Measurements from ENCODE around the genes ADD3 and ACSL5.

DNA sequence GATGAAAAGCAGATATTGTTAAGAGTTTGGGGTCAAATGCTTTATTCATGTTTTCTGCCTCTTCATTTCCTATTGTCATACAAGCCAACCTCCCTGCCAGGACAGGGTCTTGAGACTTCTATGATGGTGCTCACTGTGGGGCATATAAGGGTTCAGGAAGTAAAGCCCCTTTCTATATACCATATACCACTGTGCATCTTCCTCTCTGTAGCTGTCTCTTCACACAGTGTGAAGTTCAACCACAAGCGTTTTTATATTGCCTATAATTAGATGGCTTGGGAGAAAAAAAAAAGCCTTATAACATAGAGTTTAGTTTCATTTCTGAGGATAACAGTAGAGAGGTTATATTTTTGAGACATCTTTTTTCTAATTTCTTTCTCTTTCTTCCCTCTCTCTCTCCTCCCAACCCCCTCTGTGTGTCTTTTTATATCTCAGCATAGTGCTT, 389.9 kb upstream of the SORCS1 start:
- PRO-cap: no peak
- RAMPAGE, long total RNA, 5 experiments: no peak in any of the 5 experiments
- RRBS: no CpG with 5 or more reads among the region's 1 CpG

DNA sequence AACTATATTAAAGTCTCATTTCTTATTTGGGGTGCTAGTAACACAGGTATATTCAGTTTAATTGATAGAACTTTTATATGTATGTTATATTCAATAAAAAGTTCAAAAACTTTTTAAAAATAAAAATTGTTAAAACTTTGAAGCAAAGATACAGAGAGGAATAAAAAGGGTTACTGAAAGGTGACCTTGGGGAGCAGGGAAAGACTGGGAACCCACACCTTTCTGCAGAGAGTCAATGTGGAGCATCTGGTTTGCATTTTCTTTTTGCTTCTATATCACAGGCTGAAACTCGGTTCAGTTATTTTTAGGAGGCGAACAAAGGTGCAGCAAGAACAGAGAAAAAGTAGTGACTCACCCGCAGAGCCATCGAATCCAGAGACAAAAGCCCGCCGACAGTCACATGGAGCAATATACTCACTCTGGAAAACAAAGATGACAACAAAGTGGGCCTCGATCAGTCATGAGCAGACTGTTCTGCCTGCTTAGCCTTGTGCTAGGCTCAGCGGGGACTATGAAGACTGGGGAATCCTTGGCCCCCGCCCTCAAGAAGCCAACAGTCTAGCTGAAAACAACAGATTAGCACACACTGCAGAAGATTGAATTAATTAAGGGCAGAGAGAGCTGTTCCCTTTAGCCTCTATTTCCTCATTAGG, 30.5 kb downstream of the XPNPEP1 start:
- PRO-cap: no peak
- RAMPAGE, long total RNA, 5 experiments: start-site peak on the minus strand in 1 of 5 experiments, centred at position 555 of the sequence, 33 reads per replicate
- RRBS: no CpG with 5 or more reads among the region's 9 CpGs

DNA sequence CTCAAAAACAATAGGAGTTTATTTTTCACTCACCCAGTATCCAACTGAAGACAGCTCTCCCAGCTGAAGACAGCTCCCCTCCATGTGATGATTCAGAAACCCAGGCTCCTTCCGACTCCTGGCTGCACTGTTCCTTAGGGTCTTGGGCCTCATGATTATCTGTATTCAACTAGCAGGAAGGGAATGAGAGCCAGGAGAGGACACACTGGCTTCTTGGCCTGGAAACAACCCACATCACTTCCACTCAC, 30.3 kb upstream of the XPNPEP1 start:
- PRO-cap: no peak
- RAMPAGE, long total RNA, 5 experiments: no peak in any of the 5 experiments
- RRBS: no CpG with 5 or more reads among the region's 1 CpG

GRCh38 chr10:109967047-109968163, 40.4 kb upstream of the ADD3 start:
- PRO-cap: no peak
- RAMPAGE, long total RNA, 5 experiments: no peak in any of the 5 experiments
- RRBS: no CpG with 5 or more reads among the region's 10 CpGs

DNA sequence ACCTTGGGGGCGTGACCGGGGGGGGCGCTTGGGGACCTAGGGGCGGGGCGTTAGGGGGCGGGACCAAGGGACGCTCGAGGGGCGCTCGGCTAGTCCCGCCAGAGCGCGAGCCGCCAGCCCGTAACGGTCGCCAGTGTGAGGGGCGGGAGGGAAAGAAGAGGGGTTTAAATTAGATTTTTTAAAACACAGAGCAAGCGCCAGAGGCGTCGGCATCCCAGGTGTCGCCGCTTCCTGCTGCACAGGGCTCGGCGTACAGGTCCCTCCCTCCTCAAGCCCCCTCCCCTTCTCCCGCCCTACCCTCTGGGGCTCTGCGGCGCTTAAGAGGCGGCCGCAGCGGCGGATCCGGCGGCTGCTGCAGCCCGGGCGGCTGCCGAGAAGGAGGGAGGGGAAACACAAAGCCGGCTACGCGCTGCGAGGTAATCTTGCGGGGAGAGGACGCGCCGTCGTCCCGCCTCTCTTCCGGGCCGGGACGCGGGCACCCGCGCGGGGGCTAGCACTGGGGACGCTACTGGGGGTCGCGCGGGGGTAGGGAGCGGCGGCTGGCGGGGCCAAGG, at the start of gene ADD3:
TSS of gene ADD3 (plus strand) at position 101 of the 554 bp plus-strand sequence.
- PRO-cap: bidirectional peak, plus-strand start at position 101 of the sequence, minus-strand start outside the sequence; bidirectional peak, plus-strand start at position 348 of the sequence, minus-strand start at position 233 of the sequence
- RAMPAGE, long total RNA, 5 experiments: start-site peak on the plus strand in 5 of 5 experiments, centred at positions 103 to 356 of the sequence, 83 to 1,278 reads per replicate
- RRBS: 2% methylated on average over 19 of the region's 61 CpGs

DNA sequence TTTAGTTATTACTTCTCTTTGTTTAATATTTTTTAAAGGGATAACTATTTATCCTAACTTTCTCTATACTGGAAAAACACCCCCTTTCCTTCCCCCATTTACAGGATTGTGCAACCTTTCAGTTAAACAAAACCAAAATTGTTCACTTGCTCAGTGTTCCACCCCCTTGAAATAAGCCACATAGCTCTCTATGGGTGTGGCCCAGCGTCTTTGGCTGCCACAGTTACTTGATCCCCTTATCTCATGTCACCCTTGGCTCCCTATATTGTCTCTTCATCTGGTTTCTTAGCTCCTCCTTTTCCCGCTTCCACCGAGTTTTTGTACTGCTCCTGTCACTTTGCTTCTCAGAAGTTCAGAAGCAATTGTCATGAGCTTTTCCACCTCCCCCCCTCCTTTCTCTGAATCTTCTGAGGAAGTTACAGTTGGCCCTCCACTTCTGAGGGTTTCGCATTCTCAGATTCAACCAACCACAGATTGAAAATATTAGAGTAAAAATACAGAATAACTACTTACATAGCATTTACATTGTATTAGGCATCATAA, 60.2 kb downstream of the ADD3 start:
- PRO-cap: no peak
- RAMPAGE, long total RNA, 5 experiments: no peak in any of the 5 experiments
- RRBS: no CpG with 5 or more reads among the region's 4 CpGs

DNA sequence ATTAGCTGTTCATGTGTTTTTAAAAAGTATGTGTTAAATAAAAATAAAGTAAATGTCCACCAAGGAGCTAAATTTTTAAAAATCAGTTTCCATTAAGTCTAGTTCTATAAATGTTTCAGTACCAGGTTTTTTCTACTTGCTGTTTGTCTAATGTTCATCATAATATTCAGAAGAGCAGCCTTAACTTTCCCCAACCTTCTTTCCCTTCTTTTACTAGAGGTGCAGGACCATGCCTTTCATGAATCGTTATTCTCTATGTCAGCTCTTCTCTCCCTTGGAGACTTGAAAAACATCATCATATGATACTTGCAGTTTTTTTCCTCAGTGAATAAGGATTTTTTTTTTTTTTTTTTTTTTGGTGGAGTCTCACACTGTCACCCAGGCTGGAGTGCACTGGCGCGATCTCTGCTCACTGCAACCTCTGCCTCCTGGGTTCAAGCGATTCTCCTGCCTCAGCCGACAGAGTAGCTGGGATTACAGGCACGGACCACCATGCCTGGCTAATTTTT, 30.1 kb downstream of the SMNDC1 start:
- PRO-cap: no peak
- RAMPAGE, long total RNA, 5 experiments: no peak in any of the 5 experiments
- RRBS: no CpG with 5 or more reads among the region's 6 CpGs

DNA sequence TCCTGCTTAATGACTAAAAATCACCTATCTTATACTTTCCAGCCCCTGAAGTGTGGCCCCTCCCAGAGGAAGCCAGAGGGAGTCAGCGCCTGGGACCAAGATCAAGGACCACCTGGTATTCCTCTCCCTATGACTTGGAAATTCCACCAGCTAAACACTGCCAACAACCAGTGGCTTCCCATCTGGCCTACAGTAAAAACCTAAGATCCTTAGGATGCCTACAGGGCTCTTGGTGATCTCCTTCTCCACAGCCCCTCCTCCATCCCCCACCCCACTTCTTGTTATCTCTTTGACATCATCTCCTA, 16.5 kb upstream of the DUSP5 start:
- PRO-cap: unidirectional peak, minus-strand start at position 87 of the sequence
- RAMPAGE, long total RNA, 5 experiments: no peak in any of the 5 experiments
- RRBS: no CpG with 5 or more reads among the region's 1 CpG

DNA sequence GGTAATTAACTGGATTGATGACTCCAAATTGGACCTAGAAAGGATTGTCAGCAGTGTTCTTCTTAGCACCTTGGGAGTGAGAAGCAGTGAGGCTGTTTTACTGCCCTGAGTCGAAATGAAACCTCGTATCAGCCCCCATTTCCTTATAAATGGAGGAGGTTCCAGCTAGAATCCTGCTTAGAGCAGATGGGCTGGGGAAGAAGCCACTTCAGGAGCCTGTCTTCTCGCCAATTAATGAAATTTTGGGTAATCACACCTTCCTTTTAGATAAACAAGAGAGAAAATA, 4.3 kb downstream of the DUSP5 start:
- PRO-cap: unidirectional peak, minus-strand start at position 117 of the sequence
- RAMPAGE, long total RNA, 5 experiments: no peak in any of the 5 experiments
- RRBS: no CpG with 5 or more reads among the region's 3 CpGs

DNA sequence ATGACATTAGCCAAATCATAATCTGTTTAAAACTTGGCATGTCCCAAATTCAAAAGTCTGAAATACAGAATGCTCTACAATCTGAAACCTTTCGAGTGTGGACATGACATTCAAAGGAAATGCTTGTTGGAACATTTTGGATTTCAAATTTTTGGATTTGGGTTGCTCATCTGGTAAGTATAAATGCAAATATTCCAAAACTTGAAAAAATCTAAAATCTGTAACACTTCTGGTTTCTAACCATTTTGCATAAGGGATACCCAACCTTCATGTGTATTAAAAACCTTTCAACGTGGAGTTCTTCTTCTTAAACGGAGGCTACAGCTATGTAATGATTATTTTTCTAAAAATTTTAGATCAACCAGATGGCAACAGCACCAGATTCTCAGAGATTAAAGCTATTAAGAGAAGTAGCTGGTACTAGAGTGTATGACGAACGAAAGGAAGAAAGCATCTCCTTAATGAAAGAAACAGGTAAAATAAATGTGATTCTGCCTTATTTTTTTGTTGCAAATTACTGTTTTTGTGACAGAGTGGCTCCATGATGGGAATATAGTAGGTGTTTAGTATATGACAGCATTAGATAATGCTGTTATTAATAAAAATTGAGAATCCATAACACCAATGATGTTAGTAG, 13.2 kb downstream of the SMC3 start:
- PRO-cap: no peak
- RAMPAGE, long total RNA, 5 experiments: no peak in any of the 5 experiments
- RRBS: no CpG with 5 or more reads among the region's 5 CpGs

- PRO-cap: no peak
- RAMPAGE, long total RNA, 5 experiments: no peak in any of the 5 experiments
- RRBS: no CpG with 5 or more reads among the region's 8 CpGs
These were observed 7.3 kb upstream of the RBM20 start for GRCh38 chr10:110636605-110637557.

DNA sequence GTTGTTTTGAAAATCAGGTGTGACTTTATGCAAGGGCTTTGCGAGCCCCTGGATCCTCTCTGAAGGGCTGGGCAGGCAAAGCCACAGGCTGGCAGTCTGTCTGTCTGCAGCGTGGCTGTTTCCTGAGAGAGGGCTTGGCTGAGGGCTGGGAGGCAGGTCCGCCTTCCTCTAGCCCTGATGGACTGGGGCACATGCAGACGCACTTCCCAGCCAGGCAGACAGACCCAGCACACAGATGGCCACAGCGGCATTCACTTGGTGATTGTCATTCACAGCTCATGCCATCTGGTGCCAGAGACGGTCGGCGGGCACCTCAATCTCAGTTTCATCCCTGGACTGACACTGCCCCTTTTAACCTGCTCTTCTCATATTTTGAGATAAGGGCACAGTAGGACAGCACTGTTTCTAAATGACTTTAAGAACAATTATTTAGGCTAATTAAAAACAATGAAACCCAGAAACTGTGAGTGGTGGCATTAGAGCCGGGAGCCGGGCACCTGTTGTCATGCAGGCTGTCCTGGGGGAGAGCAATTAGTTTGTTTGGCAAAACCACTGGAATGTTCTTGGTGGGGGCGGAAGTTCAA, 35.6 kb downstream of the RBM20 start:
- PRO-cap: no peak
- RAMPAGE, long total RNA, 5 experiments: no peak in any of the 5 experiments
- RRBS: no CpG with 5 or more reads among the region's 11 CpGs

DNA sequence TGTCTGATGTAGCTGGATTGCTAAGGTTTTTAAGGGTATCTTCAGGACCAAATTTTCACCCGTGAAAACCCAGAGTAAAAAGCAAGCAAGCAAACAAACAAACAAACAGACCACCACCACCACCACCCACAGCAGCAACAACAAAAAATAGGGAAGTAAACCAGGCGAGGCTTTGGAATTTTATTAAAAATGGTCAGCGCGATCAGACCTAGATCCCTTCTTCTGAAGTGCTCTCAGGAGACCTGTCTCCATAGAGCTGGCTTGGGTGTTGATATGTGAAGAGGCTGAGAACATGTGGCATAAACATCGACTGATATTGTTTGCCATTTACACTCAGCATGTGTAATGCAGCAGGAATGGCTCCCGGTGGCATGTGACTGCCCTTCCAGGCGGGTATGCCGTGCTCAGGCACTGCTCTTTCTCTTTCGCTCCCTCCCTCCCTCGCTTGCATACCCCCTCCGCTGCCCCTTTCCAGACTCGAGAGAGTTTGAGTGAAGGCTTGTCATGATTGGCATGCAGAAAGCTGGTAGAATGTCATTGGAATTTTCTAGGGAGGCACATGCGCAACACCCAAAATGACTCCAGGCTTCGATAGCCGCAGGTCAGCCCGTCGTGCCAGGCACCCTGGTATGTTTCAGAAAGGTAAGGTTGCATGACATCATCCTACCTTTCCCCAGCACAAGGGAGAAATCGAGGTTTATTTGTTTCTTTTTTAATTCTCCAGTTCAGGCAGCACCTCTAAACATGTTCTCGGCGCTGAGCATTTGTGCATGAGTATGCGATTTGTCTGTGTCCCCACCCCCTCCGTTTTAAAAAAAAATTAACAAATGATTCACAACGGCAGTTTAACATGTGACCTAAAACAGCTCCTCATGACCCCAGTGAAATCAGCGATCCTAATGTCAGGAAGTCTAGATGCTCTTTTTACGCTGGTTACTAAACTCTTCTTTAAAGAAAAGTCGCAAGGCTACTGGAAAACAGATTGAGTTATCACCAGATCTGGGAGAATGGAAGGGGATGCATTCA, 107.2 kb upstream of the PDCD4 start:
- PRO-cap: no peak
- RAMPAGE, long total RNA, 5 experiments: no peak in any of the 5 experiments
- RRBS: no CpG with 5 or more reads among the region's 26 CpGs

- PRO-cap: bidirectional peak, plus-strand start at chr10:110802933, minus-strand start at chr10:110802740
- RAMPAGE, long total RNA, 5 experiments: no peak in any of the 5 experiments
- RRBS: no CpG with 5 or more reads among the region's 6 CpGs
These were observed 69.1 kb upstream of the PDCD4 start for GRCh38 chr10:110802591-110803154.

- PRO-cap: no peak
- RAMPAGE, long total RNA, 5 experiments: no peak in any of the 5 experiments
- RRBS: no CpG with 5 or more reads among the region's 8 CpGs
These were observed 47.7 kb upstream of the PDCD4 start for GRCh38 chr10:110823878-110824563.

DNA sequence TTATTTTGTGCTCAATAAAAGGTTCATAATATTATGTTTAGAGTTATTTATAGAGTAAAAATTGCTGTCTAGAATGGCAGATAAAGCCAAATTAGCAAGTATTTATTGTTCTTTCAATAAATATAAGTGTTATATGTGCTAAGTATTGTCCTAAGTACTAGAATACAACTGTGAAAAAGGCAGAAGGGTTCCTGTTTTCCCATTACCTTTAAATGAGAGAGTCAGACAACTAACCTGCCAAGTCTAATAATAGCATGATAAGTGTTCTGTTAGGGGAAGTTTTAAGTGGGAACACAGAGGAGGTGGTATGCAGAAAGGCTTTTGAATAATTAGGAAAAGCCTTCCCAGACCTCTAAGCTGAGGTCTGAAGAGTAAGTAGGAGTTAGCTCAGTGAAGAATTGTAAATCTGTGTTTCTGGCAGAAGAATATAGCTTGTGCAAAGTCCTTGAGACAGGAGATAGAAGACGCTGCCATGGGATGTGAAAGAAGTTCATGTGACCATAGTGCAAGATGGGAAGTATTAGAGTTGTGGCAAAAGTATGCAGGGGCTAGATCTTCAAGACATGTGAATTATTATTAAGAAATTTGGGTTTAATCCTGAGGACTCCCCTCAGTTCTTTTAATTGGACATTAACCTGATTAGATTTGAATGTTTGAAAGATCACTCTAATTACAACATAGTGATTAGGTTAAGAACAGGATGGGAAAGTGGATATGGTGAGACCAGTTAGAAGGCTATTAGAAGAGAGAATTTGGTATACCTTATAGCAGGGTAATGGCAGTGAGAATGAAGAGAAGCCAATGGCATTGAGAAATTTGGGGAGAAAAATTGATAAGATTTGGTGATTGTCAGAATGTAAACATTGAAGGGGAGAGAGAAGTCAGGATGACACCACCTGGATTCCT, 12.6 kb downstream of the SHOC2 start:
- PRO-cap: no peak
- RAMPAGE, long total RNA, 5 experiments: start-site peak on the plus strand in 2 of 5 experiments, centred at positions 205 to 676 of the sequence, 5 to 9 reads per replicate
- RRBS: no CpG with 5 or more reads among the region's 1 CpG

DNA sequence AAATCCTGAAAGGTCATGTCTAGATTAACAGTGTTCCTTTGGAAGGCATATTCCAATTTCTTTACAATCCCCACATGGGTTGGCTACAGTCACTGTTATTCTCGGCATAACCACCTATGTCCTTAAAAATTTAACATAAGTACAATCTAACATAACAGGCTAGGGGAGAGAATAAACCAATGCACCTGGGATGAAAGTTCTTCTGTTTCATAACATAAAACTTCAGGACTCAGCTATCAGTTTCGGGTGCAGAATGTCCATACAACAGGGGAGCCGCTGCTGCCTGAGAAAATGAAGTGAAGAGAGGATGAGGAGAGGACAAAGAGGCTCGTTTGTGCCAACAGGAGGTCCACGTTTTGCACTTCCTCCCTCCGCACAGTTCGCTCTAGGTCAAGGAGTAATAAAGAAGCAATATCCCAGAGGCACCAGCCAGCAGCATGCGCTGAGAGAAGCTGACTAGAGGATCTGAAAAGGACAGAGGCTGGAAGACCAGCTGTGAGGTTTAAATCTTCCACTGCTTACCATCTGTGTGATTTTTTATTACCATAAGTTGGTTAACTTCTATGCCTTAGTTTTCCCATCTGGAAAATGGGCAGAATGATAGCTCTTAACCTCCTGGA, 846 bp downstream of the GPAM start:
- PRO-cap: no peak
- RAMPAGE, long total RNA, 5 experiments: no peak in any of the 5 experiments
- RRBS: no CpG with 5 or more reads among the region's 8 CpGs

DNA sequence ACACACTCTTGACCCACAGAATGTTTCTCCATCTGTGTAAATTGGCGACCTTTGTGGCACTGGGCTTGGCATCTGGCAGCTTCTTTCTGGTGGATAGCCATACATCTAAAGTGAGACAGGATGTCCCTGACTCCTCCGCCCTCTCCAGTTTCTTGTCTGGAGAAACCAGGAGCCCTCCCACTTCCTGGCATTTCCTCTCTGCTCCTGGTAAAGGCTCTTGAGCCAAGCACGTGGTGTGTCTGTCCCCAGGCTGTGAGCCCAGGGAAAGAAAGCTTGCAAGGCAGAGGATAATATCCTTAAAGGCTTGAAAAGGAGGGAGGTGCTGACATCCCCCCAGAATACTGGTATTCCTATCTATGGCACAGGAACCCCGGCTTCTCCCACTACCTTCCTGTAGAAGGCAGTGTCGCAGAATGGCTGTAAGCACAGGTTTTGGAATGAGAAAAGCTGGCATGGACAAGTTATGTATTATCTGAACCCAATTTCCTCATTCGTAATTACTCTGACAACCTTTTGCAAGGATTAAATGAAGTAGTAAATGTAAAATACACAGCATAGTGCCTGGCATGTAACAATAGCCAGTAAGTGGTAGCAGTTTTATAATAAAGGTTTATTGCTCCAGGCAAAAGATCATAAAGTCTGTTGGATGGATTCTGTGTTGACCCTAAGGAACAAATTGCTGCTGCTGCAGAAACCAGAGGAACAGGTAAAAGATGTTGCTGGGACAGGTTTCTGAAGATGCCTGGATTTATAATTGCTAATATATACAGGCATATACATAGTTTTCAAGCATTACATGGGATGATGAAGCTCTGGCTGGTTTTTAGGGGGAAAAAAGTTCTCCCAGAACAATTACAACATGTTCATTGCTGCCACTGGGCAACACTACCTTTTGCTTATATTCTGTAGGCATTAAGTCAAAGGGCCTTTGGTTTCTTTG, 11.7 kb upstream of the ACSL5 start:
- PRO-cap: no peak
- RAMPAGE, long total RNA, 5 experiments: no peak in any of the 5 experiments
- RRBS: no CpG with 5 or more reads among the region's 6 CpGs

DNA sequence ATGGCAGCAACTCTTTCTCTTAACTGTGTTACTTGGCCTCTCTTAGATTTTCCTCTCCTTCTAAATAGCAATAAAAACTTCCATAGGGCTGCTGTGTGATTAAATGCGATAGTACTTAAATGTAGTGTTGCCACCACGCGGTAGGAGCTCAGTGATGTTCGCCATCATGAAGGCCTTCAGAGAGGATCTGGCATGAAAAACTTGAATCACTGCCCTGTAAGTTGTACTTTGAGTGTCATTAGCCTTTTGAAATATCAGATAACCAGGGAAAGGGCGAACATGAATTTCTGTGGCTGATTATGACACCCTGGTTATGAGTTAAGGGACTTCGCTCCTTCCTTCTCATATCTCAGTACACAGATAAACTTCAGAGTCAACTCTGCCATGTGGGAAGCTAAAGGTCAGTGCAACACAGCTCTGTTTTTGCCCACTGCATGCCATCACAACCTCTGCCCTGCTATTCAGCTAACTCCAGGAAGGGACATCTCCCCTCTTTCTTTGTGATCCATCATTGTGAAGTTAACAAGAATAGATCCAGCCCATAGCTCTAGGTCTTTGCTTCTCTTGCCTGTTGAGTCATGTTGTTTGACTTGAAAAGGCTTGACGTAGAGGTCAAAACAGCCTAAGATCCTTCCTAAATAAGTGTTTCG, 8.9 kb upstream of the ACSL5 start:
- PRO-cap: no peak
- RAMPAGE, long total RNA, 5 experiments: no peak in any of the 5 experiments
- RRBS: no CpG with 5 or more reads among the region's 8 CpGs

GRCh38 chr10:112373721-112374319, at the start of gene ACSL5:
Gene ACSL5 (plus strand): TSS chr10:112374116.
- PRO-cap: no peak
- RAMPAGE, long total RNA, 5 experiments: no peak in any of the 5 experiments
- RRBS: no CpG with 5 or more reads among the region's 5 CpGs